Duodenum (tissue), 1 donor: Measurements from ENCODE around the gene ZNF492.

GRCh38 chr19:22633897-22634465 is at the start of gene ZNF492:
TSS of gene ZNF492 (plus strand) at chr19:22634324.
- PRO-cap: unidirectional peak, minus-strand start at chr19:22634131

DNA sequence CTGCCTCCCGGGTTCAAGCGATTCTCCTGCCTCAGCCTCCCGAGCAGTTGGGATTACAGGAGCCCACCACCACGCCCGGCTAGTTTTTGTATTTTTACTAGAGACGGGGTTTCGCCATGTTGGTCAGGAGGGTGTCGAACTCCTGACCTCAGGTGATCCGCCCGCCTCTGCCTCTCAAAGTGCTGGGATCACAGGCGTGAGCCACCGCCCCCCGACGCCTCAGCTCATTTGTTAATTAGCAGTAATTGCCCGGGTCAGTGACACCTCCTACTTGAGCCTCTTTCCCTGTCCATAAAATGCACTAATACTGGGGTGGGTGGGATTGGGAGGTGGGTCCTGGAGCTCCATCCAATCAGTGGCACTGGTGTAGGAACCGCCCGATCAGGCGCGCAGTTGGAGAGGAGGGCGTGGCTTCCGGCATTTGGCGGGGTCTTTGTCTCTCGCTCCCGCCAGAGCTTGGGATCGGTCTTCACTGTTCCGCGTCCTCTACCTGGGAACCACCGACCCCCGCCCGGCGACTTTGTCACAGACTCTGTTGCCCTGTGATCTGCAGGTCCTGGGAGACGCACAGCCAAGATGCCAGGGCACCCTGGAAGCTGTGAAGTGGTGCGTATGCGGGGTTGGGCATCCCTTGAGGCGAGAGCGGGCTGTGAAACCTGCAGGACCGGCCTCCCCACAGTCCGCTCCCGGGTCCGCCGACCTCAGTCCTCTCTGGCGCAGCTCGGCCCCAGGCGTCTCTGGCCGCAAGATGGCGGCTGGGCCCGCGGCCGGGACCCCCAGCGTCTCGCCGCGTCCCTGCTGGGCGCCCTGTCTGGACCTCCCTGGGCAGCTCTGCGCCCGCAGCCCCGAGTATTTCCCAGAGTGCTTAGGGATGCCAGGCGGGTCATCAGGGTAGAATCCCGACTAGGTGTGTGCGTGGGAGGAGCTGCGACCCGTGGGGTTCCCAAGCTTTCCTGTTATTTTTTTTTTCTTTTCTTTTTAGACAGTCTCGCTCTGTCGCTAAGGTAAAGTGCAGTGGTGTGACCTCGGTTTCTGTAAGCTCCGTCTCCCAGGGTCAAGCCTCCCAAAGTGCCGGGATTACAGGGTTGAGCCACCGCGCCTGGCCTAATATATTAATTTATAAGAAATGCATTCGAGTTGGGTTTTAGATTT is 41.7 kb upstream of the ZNF730 start:
- PRO-cap: no peak

DNA sequence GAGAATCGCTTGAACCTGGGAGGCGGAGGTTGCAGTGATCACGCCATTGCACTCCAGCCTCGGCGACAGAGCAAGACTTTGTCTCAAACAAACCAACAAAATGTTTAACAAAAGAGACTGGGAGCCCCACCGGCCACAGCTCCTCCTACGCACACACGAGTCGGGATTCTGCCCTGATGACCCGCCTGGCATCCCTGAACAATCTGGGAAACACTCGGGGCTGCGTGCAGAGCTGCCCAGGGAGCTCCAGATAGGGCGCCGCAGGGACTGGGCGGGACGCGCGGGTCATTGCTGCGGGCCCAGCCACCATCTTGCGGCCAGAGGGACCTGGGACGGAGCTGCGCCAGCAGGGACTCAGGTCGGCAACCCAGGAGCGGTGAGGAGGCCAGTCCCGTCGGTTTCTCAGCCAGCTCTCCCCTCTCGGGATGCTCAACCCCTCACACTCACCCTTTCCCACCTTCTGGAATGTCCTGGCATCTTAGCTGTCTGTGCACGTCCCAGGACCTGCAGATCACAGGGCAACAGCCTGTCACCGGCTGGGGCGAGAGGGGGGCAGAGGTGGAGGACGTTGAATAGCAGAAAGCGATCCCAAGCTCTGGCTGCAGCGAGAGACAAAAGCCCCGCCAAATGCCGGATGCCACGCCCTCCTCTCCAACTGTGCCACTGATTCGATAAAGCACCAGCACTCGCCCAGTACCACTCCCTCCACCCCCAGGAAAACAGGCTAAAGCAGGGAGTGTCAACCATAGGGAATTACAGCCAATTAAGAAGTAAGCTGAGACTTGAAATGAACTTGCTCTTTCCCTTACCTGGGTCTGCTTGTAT is 20.4 kb upstream of the ZNF91 start:
- PRO-cap: bidirectional peak, plus-strand start at position 320 of the sequence, minus-strand start at position 170 of the sequence; unidirectional peak, minus-strand start at position 601 of the sequence

- PRO-cap: no peak
These were observed 76.0 kb upstream of the ZNF91 start for GRCh38 chr19:23471257-23471600.

DNA sequence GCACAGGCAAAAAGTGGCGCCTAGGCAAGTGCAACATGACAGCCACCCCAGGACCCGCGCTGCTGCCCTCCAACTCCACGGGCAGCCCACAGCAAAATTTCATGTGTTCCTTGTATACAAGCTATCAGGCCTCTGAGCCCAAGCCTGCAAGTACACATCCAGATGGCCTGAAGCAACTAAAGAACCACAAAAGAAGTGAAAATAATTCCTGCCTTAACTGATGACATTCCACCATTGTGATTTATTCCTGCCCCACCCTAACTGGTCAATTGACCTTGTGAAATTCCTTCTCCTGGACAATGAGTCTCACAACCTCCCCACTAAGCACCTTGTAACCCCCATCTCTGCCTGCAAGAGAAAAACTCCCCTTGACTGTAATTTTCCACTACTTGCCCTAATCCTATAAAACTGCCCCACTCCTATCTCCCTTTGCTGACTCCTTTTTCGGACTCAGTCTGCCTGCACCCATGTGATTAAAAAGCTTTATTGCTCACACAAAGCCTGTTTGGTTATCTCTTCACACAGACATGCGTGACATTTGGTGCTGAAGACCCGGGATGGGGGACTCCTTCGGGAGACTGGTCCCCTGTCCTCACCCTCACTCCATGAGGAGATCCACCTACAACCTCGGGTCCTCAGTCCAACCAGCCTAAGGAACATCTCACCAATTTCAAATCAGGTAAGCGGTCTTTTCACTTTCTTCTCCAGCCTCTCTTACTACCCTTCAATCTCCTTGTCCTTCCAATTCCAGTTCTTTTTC is 137.5 kb downstream of the ZNF675 start:
- PRO-cap: no peak

DNA sequence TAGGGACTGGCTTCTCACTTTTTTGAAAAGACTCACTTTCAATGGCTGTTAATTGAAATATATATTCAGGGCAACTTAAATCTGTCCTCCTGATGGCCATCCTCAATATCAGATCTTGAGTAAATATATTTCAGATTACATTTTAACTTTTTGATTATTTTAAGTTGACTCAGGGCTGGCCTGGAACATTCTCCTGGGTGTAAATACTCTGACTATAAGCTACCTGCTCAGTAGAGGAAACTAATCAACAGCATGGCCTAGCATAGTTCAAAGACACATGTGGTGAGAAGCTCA is 5.5 kb upstream of the ZNF726 start:
- PRO-cap: no peak

DNA sequence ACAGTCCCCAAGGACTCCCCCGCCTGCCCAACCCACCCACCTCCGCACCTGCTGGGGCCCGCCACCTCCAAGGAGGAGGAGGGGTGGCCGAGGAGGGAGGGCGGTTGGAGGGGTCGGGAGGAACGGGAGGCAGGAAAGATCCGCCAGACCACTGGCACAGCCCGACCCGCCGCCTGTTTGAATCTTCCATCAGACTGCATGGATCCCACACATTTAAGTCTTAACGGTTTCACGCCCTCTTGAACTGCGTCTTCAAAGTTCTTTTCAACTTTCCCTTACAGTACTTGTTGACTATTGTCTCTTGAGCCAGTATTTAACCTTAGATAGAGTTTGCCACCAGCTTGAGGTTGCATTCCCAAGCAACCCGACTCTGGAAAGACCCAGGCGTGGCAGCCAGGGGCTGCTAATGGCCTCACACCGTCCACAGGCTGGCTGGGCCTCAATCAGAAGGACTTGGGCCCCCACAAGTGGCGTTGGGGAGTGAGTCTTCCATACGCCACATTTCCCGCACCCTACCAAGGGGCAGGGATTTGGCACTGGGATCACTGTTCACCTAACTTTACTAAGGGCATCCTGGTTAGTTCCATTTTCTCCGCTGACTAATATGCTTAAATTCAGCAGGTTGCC is 84.1 kb upstream of the ZNF254 start:
- PRO-cap: no peak

- PRO-cap: unidirectional peak, plus-strand start at chr19:24033477
These were observed 53.3 kb upstream of the ZNF254 start for GRCh38 chr19:24033356-24034510.

GRCh38 chr19:27762549-27763173 is 1450.3 kb downstream of the UQCRFS1 start:
- PRO-cap: no peak

GRCh38 chr19:28444769-28445600 is 768.0 kb downstream of the UQCRFS1 start:
- PRO-cap: no peak

- PRO-cap: no peak
These were observed 731.9 kb downstream of the UQCRFS1 start for GRCh38 chr19:28480938-28481621.

GRCh38 chr19:28608435-28609850 is 604.0 kb downstream of the UQCRFS1 start:
- PRO-cap: no peak

DNA sequence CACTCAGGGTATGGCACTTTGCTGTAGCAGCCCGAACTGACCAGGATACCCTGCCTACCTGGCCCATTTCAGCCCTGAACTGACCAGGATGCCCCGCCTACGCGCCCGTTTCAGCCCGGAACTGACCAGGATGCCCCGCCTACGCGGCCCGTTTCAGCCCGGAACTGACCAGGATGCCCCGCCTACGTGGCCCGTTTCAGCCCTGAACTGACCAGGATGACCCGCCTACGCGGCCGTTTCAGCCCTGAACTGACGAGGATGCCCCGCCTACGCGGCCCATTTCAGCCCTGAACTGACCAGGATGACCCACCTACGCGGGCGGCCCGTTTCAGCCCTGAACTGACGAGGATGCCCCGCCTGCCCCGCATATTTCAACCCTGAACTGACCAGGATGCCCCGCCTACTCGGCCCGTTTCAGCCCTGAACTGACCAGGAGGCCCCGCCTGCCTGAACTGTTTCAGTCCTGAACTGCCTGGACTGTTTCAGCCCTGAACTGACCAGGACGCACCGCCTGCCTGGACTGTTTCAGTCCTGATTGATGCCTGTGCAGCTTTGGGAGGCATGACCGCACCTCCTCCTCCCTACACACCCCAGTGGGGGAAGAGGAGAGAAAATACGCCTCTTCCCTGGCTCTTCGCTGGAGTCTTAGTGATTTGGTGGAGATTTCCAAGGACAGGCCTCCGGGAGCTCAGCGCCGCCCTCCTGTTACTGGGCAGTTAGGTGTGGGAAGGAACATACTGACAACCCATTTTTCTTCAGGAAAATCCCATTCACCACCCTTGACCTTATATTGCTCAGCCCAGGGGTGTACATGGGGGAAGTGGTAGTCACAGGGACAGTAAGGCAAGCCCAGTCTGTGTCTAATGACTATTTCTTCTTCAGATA is 119.8 kb downstream of the UQCRFS1 start:
- PRO-cap: no peak

DNA sequence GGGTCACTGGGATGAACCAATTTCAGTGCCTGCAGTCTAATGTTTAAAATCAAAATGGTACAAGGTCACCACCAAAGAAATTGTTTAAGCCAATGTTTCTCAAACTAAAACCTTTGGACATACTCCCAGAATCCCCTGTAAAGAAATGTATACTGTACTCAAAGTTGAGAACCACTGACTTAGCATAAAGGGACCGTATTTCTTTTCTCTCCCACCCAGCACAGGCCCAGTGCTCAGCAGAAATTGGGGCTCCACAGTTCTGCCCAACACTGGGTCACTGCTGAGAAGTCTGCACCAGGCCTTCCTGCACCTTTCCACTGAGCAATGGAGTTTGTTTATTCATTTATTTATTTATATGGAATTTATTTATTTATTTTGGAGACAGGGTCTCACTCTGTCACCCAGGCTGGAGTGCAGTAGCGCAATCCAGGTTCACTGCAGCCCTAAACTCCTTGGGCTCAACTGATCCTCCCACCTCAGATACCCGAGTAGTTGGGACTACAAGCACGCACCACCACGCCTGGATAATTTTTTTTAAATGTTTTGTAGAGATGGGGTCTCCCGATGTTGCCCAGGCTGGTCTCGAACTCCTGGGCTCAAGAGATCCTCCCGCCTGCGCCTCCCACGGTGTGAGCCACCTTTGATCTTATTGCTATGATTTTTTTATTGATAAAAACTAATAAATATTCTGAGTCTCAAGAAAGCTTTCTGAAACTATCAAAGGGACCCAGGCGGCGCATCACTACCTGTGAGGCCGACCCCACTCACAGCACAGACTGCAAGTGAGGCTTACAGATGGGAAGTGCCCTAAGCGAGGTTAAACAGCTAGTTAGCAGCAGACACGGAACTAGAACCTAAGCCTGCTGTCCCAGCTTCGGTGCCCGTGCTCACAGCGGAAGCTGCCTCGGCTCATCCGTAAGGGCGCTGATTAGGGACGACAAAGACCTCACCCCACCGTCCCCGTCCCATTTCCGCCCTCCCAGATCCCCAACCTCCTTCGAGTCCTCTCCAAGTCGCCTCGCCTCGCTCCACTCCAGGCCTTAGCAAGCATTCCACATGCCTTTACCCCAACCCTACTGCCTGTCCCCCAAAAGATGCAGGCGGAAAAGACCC is 720 bp upstream of the POP4 start:
- PRO-cap: no peak

- PRO-cap: no peak
These were observed 8.5 kb downstream of the C19orf12 start for GRCh38 chr19:29706378-29707218.

DNA sequence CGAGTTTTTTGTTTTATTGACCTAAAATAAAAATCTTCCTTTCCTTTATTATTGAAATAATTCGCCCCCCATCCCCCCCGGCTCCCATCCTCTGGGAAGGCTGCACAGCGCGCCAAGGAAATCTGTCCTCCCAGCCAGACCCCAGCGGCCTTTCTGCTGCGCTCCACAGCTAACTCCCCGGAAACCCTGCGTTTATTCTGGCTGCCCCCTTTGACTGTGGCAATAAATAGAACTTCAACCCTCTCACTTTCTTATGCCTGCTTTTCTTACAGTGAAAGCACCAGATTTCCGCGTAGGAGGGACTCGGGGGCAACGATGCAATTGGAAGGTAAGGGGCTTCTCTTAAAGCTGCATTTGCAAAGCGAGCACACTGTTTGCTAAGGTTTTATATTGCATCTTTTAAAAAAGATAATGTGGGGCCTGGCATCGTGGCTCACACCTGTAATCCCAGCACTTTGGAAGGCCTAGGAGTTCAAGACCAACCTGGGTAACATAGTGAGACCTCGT is 9.7 kb upstream of the C19orf12 start:
- PRO-cap: no peak

DNA sequence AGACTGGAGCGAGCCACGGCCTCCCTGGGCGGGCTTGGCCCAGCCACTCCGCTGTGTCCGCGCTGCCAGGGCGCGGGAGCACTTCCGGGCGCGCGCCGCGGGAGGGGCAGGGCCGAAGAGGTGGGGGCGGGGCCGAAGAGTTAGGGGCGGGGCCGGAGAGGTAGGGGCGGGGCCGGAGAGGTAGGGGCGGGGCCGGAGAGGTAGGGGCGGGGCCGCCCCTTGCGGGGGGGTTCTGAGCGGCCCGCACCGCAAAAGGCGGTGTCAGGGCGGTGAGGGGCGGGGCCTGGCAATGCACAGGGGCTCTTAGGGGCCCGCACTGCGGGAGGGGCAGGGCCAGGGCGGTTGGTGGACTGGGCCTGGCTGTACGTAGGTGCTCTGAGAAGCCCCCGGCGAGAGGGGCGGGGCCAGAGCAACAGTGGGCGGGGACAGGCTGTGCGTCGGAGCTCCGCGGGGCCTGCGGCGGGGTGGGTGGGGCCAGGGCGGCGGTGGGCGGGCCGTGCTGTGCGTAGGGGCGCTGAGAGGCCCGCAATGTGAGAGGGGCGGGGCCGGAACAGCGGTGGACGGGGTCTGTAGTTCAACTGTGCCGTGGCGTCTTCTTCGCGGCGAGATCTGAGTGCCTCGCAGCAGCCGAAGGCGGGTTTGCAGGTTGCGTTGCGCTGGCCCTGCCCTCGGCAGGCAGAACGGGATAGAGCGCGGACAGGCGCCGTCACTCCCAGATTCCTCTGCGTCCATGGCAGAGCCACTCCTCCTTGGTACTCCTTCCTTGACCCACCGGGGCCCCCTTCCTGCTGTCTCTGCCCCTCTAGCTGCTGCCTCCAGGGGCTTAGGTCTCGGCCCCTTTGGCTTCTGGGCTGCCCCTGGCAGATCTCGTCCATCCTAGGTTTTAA is 33.1 kb downstream of the CCNE1 start:
- PRO-cap: unidirectional peak, plus-strand start at position 533 of the sequence; unidirectional peak, plus-strand start at position 559 of the sequence; unidirectional peak, plus-strand start at position 605 of the sequence; unidirectional peak, plus-strand start at position 678 of the sequence; unidirectional peak, plus-strand start at position 715 of the sequence

GRCh38 chr19:29878963-29879428 is 63.0 kb upstream of the URI1 start:
- PRO-cap: no peak

DNA sequence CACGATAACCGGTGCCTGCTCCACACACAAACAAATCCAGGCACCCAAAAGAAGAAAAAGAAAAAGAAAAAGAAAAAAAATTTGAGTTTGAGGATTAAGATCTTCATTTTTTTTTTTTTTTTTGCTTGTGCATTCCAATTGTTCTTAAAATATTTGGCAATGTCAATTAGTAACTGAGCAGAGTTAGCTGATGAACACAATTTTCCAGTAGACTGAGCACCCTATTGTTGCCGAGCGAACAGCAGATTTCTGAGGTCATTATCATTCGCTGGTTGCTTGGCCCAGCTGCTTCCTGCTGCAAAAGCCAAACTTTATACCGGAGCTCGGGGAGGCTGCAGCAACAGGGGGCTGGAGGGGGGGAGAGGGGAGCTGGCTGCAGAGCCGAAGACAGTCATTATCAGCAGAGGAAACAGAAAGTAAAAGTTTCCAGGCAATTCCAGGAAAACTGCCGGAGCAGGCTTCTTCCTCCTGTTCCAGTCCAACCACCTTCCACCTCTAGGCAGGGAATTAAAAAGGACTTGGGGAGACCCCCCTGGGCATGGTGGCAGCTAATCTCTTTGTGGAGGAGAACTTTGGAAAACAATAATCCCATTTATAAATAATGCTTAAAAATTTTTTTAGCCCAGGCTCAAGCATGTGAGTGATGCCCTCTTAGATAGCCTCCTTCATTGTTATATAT is 77.9 kb downstream of the ZNF536 start:
- PRO-cap: no peak

DNA sequence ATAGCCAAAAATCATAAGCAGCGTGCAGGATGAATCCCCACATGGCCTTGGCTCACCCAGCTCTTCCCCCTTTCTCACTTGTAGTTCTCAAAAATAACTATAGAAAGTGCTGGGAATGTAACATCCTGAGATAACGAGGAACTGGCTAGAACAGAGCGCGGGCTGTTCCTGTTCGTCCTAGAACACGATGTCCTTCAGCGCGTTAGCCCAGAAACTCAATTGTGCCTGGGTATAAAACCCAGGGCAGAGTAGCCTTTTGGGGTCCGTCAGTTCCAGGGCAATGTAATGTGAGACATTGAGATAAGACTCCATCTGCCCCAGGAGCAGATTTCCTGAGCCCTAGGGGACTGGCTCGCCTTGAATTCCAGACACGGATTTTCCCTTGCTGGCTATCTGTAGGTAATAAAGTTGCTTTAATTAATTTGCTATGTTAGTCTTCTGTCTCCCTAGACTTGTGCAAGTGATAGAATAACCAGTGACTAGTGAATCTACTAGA is 326.1 kb downstream of the TSHZ3 start:
- PRO-cap: no peak